Sternocleidomastoid (tissue), 1 donor: ENCODE measurements around the gene USP17L22.

DNA sequence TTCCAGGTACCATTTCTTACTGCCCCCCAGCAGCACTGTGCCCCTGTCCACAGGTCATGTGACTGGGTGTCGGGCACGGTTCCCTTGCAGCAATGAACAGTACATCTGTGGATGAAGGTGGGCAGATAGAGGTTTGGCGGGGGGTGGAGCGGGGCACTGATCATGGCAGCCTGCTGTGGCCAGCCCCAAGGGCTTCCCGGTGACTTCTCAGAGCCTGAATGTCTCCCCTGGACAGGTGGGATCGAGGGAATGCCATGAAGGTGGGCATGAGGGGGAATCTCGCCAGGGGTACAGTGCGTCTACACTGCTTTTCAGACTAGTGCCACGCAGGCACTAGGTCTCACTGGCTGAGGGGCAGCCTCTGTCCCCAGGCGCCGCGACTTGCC is 37.9 kb downstream of the TRMT44 start:
- PRO-cap: no peak

DNA sequence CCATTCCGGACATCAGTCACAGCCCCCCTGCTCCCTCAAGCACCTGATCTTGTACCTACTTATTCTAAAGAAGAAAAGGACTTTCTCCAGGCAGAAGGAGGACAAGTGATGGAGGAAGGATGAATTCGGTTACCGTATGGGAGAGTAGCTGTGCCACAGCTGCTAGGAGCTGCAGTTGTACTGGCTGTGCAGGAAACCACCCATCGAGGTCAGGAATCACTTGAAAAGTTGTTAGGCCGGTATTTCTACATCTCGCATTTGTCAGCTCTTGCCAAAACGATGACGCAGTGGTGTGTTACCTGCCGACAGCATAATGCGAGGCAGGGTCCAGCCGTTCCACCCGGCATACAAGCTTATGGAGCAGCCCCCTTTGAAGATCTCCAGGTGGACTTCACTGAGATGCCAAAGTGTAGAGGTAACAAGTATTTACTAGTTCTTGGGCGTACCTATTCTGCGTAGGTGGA is 67.8 kb upstream of the FAM90A26 start:
- PRO-cap: no peak

GRCh38 chr4:9267283-9267902 is at the start of gene USP17L22:
Gene USP17L22 (plus strand): TSS chr4:9267619.
- PRO-cap: no peak

DNA sequence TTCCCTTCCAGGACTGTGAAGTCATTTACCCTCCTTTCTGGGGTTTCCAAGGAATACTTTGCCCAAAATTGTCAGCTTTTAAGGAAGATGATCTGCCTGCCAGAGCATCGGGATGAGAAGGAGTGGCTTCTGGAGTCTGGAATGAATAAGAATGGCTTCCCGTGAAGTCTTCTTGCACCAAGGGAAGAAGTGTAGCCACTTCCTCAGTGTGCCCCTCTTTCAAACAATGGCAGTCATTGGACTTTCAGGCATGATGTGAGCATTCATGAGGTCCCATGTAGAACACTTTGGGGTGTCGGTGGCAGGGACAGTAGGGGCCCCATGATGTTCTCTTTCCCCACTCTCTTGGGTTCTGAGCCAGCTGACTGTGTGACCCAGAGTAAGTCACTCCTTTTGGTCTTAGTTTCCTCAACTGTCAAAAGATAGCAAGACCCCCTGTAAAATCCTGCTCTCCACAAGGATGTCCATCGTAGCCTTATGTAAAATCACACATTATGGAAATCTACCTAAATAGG is 115.7 kb downstream of the SLC2A9 start:
- PRO-cap: no peak

GRCh38 chr4:10071153-10071922 is 45.3 kb downstream of the WDR1 start:
- PRO-cap: no peak

DNA sequence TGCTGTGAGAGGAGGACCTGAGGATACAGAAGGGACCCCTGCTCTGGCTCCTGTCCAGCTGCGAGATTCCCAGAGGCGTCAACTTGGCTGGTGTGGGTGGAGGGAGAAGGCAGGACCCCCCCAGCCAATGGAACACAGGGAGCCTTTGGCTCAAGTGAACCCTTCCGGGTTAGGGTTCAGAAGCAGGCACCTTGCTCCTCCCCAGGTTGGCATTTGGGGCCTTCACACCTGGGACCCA is 29.8 kb downstream of the WDR1 start:
- PRO-cap: no peak

DNA sequence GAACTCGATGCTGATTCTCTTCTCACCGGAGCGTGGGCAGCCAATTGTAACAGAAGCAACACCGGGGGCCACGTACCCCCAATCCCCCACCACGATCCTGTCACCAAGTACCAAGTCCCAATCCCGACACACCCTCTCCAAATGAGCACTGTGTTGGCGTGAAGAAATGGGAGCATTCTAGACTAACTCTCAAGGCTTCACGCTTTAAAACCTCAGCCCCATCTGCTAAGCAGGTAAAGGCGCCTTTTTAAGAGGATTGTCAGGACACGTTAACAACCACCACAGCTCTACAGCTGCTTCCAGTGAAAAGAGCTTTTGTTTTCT is 16.8 kb downstream of the WDR1 start:
- PRO-cap: no peak

- PRO-cap: no peak
These were observed 9.5 kb downstream of the WDR1 start for GRCh38 chr4:10107081-10107515.

DNA sequence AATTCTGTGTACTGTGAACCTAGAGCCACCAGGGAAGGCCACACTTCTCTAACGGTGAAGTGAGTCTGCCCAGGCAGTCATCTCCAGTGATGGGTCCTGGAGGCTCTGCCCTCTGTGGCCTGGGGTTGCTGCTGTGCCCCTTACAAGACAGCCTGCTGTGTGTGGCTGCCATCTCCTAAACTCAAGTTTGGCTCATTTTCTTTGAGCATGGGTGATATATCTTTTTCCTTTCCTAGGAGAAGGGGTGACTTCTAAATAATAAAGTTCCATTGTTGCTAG is 40.9 kb upstream of the WDR1 start:
- PRO-cap: no peak

DNA sequence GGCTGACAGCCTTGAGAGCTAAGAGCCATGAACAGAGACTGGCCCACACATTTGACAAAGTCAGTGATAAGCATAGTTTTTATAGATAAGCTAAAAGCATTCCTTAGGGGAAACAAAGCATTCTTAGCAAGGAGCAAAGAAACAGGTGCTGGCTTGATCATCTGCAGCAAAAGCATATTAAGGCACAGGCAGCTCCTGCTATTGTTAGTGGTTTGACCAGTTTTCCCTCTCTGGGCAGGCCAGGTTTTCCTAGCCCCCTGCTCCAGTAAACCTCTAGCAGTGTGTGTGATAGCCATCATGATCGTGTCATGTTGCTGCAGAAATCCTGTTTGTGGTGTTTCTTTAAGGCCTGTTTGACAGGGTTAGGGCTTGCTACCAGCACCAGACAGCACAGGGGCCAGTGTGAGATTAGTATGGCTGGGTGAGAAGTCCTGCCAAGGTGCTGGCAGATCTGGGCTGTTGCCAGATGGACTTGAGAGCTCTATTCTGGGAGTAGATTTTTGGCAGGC is 57.7 kb upstream of the WDR1 start:
- PRO-cap: no peak

DNA sequence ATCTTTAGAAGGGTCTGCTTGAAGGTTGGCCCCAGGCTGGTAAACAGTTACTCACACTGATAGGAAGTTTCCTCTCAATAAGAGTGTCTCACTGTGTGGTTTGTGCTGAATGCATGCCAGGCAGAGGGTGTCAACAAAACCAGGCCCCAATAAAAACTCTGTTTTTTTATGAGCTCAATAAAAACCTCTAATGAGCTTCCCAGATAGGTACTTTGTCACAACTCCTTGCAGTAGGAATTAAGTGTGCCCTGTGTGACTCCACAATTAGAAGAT is 35.4 kb downstream of the ZNF518B start:
- PRO-cap: no peak

DNA sequence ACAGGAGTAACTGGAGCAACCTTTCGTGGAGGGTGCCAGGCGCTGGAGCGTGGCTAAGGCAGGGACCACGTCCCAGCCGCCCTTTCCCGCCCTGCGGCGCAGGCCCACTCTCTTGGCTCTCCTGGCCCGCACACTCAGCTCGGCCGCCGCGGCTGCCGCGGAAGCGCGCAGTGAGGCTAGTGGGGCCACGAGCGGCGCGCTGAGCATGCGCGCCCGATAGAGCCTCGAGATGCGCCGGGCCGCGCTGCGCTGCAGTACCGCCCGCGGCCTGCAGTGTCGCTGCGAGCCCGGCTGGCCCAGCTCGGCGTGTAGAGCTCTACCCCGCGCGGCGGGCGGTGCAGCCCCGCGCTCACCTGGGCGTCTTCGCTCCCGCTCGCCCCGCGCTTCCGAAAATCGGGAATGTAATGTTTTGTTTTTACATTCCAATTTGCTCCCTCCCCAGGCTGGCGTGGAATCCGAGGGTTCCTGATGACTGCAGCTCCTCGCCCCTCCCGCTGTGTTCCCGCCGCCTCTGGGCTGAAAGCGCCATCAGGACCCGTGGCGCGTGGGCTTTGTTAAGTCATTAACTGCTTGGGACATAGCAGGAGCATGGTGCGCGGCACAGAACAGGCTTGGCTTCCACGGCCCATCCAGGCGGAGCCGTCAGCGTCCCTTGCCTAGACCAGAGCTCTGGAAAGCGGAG is 4.1 kb upstream of the ZNF518B start:
- PRO-cap: no peak

GRCh38 chr4:10734716-10735122 is 50.2 kb upstream of the CLNK start:
- PRO-cap: no peak

DNA sequence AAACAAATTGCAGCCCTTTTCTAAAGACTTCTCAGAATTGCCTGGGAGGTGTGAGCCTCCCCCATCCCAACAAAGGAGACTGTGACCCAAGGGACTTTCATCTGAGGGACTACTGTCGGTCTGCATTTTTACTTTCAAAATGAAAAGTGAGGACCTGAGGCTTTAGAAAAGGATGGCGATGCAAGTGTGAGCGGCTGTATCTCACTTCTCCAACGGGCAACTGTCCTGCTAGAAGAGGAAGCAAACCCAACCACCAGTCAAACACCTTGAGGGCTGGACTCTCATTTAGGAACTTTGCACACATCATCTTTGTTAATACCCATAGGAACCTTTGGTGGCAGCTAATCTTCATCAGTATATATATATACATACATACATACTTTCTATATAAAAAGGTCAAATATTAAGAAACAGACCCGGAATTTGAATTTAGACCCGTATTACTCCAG is 62.7 kb upstream of the CLNK start:
- PRO-cap: no peak

GRCh38 chr4:11423559-11424657 is 4.8 kb downstream of the HS3ST1 start:
- PRO-cap: no peak

DNA sequence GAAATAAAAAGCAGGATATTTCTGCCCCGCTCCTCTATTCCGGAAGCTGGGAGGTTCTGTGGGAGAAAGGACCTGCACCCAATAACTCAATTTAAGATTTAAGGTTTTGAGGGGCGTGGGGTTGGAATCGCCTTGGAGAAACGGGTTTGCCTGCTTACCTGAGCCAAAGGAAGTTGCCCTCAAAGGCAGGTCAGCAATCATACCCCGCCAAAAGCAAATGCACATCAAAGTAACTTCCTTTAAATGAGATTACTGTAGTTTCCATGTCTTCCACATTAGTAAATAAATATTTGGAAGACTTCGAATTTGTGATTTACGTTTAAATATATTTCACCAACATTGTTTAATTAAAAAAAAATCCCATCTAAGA is 999 bp upstream of the HS3ST1 start:
- PRO-cap: no peak

GRCh38 chr4:11541314-11541533 is 112.5 kb upstream of the HS3ST1 start:
- PRO-cap: no peak

GRCh38 chr4:11543473-11544352 is 115.0 kb upstream of the HS3ST1 start:
- PRO-cap: no peak

DNA sequence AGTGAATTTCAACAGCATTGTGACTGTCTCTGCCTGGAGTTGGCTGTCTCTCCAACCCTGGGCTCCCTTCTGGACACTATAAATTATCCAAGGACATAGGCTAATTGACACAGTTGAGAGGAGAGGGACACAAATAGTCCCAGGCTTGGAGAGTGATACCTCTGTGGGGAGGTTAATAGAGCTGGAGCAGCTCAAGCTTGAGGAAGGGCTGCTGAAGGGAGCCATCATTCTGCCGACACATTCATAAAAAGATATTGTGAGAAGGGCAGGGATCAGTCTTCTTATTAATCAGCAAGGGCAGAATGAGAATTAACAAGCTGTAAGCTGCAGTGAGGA is 572.1 kb downstream of the RAB28 start:
- PRO-cap: no peak

GRCh38 chr4:12949646-12950199 is 534.4 kb downstream of the RAB28 start:
- PRO-cap: no peak